ENCODE measurements around the genes GOLGA8O, PGBD4 and LPCAT4.

- PRO-cap, 6 experiments, result peak in 1 of 6 experiments; most common plus-strand start chr15:31301434 (in 1); most common minus-strand start chr15:31301271 (in 1)
- RAMPAGE, long total RNA, 2 experiments, result no peak in any of the 2 experiments
- RRBS, result no CpG with 5 or more reads among the region's 12 CpGs
These were observed 25.3 kb upstream of the KLF13 start for GRCh38 chr15:31301205-31301784.

DNA sequence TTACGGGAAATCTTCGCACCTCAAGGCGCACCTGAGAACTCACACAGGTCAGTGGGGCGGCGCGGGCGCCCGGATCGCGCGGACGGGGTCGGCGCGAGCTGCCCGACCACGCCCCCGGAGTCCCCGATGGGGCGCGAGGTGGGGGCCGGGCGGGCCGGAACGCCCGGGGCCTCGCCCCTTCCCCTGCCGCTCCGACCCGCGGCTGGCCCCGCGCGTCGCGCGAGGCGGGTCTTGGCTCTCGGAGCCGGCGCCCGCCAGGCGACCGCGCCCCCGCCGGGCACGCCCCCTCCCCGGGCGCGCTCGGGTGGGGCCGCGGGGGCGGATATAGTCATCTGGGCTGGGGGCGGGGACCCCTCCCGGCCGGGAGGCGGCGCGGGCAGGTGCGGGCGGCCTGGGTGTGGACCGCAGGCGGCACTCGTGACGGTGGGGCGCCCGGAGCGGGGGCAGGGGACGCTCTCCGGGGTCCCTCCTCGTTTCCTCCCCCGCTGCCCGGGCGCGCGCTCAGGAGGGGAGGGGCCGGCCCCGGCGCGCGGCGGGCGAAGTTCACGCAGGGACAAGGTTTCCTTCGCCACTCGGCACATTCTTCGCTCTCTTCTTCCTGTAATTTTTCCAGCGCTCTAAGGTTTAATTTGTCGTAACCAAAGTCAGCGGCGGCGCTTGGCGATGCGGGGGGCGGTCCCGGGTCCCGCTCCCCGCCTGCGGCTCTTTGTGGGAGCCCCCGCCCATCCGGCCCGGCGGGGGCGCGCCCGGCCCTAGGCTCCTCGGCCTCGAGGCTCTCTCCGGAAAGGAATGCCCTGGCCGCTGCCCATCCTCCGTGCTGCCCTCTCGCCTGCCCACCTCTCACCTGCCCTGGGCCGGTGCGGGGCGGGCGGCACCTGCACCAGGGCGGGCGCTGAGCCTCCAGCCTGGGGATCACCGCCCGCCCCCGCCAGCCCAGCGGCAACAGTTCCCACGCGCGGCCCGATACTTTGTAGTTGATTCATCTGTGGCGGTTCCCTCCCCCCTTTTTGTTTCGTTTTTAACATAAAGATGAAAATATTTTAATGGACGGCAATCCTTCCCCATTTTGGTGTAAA lies 1.4 kb downstream of the KLF13 start:
- PRO-cap, 6 experiments, result peak in 6 of 6 experiments; most common plus-strand start position 331 of the sequence (in 3); most common minus-strand start position 204 of the sequence (in 6)
- RAMPAGE, long total RNA, 2 experiments, result no peak in any of the 2 experiments
- RRBS, result 2% methylated on average over 56 of the region's 131 CpGs

DNA sequence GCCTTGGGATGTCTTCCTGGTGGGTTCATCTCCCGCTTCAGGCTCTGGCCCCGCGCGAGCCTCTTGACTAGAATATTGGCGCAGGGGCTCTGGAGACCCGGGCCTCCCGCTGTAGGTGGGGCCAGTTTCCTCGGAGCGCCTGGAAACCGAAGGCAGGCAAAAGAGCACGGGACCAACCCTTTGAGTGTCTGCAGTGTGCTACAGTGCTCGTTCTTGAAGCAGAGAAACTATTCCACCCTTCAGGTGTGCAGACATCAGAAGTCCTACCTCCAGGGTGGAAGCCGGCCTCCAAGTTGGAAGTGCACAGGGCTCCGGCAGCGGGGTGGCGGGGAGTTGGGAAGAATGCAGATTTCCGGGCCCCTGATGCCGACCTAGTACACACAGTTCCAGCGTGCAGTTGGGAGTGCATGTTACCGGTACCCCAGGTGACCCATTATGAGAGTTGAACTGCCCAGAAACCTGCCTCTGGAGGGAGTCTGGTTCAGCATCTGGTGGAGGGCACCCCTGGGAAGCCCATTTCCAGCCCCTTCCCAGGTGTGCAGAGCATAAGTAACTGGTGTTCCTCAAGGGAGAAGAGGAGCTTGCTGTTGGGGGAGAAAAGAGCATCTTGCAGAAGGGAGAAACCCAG lies 3.0 kb downstream of the KLF13 start:
- PRO-cap, 6 experiments, result no peak in any of the 6 experiments
- RAMPAGE, long total RNA, 2 experiments, result no peak in any of the 2 experiments
- RRBS, result 41% methylated on average over 9 of the region's 20 CpGs

DNA sequence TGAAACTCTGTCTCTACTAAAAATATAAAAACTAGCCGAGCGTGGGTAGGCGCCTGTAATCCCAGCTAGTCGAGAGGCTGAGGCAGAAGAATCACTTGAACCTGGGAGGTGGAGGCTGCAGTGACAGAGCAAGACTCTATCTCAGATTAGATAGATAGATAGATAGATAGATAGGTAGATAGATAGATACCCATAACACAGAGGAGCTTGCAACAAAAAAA lies 41.9 kb downstream of the KLF13 start:
- PRO-cap, 6 experiments, result no peak in any of the 6 experiments
- RAMPAGE, long total RNA, 2 experiments, result no peak in any of the 2 experiments
- RRBS, result no CpG with 5 or more reads among the region's 4 CpGs

DNA sequence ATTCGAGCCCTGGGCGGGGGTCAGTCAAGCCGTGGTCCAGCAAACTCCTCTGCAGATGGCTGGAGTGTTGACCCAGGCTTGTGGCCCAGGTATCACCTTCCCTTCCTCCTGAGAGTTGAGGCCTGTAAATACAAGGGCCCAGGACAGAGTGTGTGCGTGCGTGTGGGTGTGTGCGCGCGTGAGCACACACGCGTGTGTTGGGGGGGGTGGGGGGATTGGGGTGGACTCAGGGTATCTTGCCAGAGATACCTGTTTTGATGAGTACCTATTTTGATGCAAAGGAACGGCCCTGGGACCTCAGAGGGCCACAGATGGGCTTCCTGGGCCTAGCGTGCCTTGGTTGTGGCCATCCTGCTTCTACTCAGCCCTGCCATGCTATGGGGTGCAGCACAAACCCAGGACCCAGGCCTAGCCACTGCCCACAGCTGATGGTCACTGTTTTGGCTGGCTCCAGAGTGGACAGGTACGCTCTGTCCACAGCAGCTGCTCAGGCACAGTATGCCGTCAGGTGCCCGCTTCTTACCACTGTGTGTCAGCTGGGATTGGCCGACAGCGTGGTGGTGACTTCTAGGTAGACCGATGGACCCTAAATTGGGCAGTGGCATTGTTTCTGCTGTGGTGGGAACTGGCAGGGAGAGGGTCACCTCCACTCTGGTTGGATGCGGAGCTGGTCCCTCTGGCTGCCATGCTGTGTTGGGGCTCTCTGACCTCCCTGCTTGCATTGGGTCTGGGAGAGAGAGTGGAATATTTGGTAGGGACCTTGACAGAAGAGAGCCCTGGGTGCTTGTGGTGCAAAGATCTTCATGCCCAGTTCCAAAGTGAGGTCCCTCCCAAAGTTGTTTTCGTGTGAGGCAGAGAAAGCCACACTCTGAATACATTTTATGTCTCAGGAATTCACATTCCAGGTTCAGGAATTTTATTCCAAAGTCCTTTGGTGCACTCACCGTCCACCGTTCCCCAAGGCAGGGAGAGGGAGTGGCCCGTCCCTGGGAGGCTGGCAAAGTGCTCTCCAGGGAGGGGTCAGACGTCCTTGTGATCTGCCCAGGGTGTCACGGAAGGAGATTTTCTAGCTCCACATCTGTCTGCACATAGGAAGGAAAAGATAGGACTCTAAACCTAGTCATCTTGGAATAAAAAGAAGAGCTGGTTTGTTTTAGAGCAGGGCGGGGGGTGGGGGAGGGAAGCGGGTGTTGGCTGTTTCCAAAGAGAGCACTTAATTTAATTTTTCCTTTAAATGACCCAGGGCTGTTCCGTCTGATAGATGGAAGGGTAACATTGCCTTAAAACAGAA lies 47.5 kb downstream of the KLF13 start:
- PRO-cap, 6 experiments, result no peak in any of the 6 experiments
- RAMPAGE, long total RNA, 2 experiments, result no peak in any of the 2 experiments
- RRBS, result no CpG with 5 or more reads among the region's 28 CpGs

GRCh38 chr15:31392667-31393171 lies 66.1 kb downstream of the KLF13 start:
- PRO-cap, 6 experiments, result peak in 3 of 6 experiments; most common plus-strand start chr15:31392918 (in 1); most common minus-strand start chr15:31392995 (in 2)
- RAMPAGE, long total RNA, 2 experiments, result no peak in any of the 2 experiments
- RRBS, result 8% methylated on average over 4 of the region's 35 CpGs

- PRO-cap, 6 experiments, result no peak in any of the 6 experiments
- RAMPAGE, long total RNA, 2 experiments, result no peak in any of the 2 experiments
- RRBS, result 50% methylated on average over 4 of the region's 34 CpGs
These were observed 66.7 kb downstream of the KLF13 start for GRCh38 chr15:31393172-31393905.

DNA sequence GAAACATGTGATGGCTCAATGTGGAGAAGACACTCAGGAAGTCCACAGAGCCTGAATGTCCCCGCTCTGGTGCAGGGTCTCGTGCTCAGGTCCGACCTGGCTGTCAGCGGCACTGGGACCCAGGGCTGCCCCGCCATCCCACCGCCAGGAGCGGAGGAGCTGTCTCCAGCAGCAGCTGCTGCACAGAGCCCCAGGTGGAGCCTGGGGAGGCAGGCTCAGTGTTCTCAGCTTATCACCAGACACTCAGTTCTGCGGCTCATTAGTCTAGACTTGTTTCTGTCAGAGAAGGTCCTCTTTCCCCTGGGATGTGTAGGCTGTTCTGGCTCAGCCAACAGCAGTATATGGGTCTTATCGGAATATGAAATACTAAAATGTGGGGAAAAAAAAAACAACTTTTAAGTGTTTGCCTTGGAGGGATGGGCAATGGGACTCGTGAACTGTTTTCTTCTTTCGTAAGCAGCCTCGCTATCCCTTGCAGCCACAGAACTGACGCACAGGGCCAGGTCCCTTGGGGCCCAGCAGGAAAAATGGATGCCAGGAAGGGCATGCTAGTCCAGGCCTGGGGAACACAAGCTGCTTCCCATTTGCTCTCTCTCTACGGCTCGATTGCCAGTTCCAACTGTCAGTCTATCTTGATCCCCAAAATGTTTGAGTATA lies 76.0 kb downstream of the KLF13 start:
- PRO-cap, 6 experiments, result peak in 6 of 6 experiments; most common plus-strand start position 551 of the sequence (in 3); most common minus-strand start position 203 of the sequence (in 3)
- RAMPAGE, long total RNA, 2 experiments, result no peak in any of the 2 experiments
- RRBS, result no CpG with 5 or more reads among the region's 15 CpGs

DNA sequence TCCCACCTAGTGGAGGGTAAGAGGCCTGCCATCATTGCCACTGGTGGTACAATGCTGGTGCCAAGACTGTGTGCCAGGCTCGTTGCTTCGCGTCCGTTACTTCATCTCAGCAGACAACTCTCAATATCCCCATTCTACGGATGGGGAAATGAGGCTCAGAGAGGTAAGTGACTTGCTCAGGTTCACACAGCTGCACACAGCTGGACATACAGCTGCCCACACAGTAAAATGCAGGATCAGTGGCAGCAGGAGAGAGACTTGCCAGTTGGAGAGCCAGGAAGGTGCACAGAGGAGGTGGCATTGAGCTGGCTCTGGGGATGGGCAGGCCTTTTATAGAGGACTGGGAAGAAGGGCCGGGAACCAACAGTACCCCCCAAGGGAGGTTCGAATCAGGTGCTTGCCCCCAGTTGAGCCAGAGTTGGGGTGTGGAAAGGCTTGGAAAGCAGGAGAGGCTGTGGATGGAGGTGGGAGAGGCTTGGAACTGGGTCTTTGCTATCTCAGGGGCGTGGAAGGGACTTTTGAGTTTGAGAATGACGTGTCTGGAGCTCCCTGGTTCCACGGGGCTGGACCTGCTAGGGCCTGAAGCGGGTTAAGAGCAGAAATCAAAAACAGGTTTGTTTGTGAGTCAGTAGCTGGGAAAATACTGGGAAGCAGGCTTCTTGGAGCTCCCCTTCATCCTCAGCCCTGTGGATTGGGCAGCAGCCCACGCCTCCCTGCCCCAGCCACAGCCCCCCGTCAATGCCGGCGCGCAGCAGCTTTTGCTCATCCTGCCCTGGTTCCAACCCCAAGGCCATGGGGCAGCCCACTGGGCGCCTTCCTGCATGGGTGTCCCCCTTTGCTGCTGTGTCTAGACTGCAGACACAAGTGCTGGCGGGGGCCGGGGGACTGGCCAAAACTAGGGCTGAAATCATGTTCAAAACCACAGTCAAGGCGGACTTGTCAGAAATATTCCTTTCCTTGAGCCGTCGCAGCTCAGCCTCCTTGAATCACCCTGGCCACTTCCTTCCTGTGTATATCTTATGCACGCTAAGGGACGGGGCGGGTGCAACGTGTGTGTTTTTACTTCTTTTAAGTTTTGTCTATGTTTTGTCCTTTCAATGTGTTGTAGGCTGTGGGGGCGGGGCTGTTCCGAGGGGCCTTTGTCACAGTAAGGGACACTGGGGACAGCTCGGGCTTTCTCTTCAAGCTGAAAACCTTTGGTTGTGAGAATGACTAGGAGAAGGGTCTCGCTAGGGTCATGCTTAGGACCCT lies 107.9 kb downstream of the KLF13 start:
- PRO-cap, 6 experiments, result no peak in any of the 6 experiments
- RAMPAGE, long total RNA, 2 experiments, result no peak in any of the 2 experiments
- RRBS, result no CpG with 5 or more reads among the region's 30 CpGs

GRCh38 chr15:31482847-31484033 lies 156.6 kb downstream of the KLF13 start:
- PRO-cap, 6 experiments, result no peak in any of the 6 experiments
- RAMPAGE, long total RNA, 2 experiments, result no peak in any of the 2 experiments
- RRBS, result 2% methylated on average over 85 of the region's 166 CpGs

- PRO-cap, 6 experiments, result no peak in any of the 6 experiments
- RAMPAGE, long total RNA, 2 experiments, result no peak in any of the 2 experiments
- RRBS, result no CpG with 5 or more reads among the region's 9 CpGs
These were observed at the start of gene GOLGA8O for GRCh38 chr15:32455366-32456064. Gene GOLGA8O (minus strand): TSS chr15:32455634.

DNA sequence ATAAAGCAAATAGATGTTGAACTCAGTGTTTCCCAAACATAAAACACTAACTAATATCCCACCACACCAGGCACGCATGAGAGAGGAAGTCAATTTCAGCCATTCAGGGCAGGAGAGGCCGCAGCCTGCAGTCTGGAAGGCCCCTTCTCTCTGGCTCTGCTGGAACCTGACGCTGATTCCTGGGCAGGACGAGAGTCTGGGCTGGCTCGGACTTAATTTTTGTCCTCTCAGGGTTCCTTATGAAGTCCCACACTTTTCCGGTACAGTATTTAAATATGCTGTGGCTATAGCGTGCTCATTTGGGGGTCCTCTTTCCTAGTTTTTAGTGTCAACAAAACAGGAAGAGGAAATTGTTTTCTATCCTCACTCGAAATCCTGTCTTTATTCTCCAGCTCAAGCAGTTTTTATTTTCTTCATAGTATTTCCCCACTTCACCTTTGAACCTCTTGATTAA lies 240.8 kb upstream of the CHRM5 start:
- PRO-cap, 6 experiments, result peak in 1 of 6 experiments; most common minus-strand start position 213 of the sequence (in 1)
- RAMPAGE, long total RNA, 2 experiments, result no peak in any of the 2 experiments
- RRBS, result no CpG with 5 or more reads among the region's 8 CpGs

DNA sequence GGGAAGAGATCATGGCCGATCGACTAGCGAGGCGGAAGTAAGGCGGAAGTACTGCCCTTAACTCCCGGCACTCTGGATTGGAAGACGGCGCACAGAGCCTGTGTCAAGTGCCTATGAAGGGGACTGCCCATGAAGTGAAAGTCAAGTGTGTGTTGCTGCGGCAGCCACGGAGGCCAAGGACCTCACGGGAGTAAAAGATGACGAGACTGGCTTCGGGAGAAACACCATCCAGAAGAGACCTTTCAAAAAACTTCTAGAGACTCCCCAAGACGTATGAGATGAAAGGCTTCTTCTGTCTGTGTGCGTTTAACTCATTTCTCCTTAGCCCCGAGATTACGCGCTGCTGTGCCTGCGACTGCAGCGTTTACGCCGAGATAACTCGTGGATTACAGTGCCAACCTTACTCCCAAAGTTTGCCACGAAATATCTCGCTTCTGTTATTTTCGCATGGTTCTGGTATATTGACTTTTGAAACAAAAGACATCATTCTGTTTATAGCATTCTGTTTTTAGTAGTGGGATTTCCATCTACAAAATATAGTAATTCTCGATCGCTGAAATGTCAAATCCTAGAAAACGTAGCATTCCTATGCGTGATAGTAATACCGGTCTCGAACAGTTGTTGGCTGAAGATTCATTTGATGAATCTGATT lies at the start of gene PGBD4:
Gene PGBD4, plus strand, starts transcription at position 110 of the 652 bp plus-strand sequence.
- PRO-cap, 6 experiments, result peak in 6 of 6 experiments; most common plus-strand start position 144 of the sequence (in 6)
- RAMPAGE, long total RNA, 2 experiments, result no peak in any of the 2 experiments
- RRBS, result no CpG with 5 or more reads among the region's 32 CpGs

DNA sequence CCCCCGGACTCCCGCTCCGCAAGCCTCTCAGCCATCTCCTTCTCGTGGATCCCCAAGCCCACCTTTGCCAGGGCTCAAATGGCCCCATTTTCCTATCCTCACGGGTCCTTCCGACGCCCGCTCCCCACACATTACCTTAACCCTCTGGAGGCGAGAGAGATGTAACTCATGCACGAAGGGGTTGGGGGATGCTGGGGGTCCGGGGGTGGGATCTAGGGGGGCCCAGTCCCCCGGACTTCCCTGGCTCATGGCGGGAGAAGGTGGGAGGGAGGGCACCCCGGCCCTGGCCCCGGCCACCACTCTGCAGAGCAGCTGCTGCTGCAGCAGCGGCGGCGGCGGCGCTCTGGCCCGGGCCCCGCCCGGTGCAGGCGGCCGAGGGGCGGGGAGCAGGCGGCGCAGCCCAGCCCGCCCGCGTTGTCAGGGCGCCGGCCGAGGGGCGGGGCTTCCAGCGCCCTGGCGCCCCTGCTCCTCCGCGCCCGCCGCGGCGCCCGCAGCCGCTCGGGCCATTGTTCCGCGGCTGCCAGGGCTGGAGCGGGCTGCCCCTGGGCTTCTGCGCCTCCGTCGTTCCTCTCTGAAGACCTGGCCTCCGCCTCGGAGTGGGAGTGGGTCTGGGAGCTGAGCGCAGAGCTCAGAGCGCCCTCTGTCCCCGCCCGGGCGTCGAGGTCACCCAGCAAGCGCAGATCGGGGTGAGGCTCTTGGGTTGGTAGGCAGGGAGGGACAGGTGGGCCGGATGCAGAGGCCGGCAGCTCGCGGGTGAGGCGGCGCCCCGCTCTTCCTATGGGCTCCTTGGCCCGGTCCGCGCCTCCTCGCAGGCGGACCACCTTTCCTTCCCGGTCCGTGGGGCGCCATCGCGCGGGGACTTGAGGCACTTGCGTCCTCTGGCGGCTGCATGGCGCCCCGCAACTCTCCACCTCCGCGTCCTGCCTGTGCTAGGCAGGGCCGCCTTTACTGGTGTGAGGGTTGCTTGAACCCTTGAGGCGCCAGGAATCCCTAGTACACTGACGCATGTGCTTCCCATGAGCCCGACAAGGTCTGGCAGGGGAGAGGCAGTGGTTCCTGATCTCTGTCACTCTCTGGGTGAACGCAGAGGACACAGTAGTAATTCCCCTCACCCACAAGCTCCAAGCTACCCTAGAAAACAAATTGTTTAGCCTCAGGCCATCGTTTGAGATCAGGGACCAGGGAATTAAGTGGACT lies at the start of gene LPCAT4:
Gene LPCAT4, minus strand, starts transcription at position 345 of the 1,197 bp plus-strand sequence.
- PRO-cap, 6 experiments, result peak in 6 of 6 experiments; most common plus-strand start position 724 of the sequence (in 4); most common minus-strand start position 862 of the sequence (in 6)
- RAMPAGE, long total RNA, 2 experiments, result start-site peak on the minus strand in 1 of 2 experiments, centred at positions 167 to 322 of the sequence, 8 reads per replicate
- RRBS, result 2% methylated on average over 39 of the region's 92 CpGs

DNA sequence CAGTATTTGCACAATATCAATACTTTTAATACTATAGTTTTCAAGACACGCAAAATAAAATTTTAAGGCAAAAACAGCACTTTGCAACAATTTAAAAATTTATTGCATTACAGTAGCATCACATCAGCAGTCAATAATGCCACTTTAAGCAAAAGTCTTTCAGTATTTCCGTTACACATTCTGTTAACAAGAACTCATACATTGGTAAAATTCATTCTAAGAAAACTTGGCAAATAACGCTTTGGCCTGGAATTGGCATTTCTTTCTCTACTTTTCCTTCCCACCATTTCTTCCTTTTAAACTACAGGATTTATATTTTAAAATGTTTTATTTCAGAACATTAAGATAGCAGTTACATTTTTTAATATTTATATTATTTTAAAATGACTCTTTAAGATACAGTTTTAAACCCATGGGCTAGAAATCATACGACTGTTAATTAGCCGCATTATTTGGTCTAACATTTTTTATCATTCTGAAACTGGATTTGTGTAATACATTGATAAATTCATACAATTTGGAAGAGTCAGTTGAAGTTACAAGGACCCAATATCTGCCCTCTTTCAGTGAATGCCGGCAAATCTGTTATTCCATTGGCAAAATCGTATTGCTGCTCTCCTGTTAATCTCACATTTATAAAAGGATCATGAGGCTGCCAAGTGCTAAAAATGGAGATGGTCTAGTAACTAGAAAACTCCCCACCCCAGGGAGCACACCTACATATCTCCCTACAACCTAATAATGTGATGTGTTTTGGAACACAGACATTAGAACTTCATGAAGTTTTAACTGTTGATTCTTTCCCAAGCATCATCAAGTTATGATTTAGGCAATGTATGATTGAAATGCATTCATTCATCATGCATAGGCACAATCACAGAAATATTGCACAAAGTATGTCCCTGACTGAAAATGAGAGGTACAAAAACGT lies 12.3 kb upstream of the LPCAT4 start:
- PRO-cap, 6 experiments, result no peak in any of the 6 experiments
- RAMPAGE, long total RNA, 2 experiments, result no peak in any of the 2 experiments
- RRBS, result no CpG with 5 or more reads among the region's 8 CpGs

GRCh38 chr15:34436571-34437605 lies 720 bp downstream of the GOLGA8A start:
- PRO-cap, 6 experiments, result peak in 1 of 6 experiments; most common plus-strand start chr15:34437172 (in 1)
- RAMPAGE, long total RNA, 2 experiments, result no peak in any of the 2 experiments
- RRBS, result 3% methylated on average over 45 of the region's 143 CpGs

DNA sequence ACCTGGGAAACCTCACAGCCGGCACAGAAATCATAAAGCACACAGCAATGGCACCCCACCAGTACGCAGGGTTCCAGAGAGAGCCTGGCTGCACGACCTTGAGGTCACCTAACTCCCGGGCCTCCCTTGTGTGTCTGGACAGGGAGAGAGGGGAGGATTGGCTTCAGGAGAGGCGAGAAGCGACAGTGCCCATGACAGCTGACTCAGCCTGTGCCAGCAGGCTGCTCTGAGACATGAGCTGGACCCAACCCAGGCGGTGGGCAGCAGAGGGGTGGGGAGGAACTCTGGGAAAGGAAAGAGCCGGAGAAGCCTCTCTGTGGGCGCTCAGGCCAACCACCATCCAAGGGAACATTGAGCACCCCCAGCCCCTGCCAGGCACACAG lies 3.0 kb downstream of the GOLGA8B start:
- PRO-cap, 6 experiments, result peak in 3 of 6 experiments; most common plus-strand start position 266 of the sequence (in 2); most common minus-strand start position 97 of the sequence (in 1)
- RAMPAGE, long total RNA, 2 experiments, result no peak in any of the 2 experiments
- RRBS, result no CpG with 5 or more reads among the region's 9 CpGs

DNA sequence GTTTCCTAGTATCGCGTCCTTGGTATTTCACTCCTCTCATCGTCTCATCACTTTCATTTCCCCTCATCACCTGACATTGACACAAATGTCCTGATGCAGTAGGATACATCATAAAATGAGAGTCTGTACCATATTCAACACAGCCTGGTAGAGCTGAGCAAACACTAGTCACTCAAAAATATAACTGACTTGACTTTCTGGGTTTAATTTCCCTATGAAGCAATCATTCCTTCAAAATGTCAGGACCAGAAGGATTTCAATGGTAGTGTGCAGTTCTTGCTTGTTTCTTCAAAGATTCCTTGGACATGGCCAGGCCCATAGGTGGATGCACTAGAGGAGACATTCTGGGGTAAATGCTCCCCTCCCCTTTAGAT lies 59.7 kb upstream of the ACTC1 start:
- PRO-cap, 6 experiments, result no peak in any of the 6 experiments
- RAMPAGE, long total RNA, 2 experiments, result no peak in any of the 2 experiments
- RRBS, result no CpG with 5 or more reads among the region's 3 CpGs

GRCh38 chr15:34986805-34987044 lies 1.4 kb downstream of the ZNF770 start:
- PRO-cap, 6 experiments, result no peak in any of the 6 experiments
- RAMPAGE, long total RNA, 2 experiments, result no peak in any of the 2 experiments
- RRBS, result no CpG with 5 or more reads among the region's 3 CpGs

DNA sequence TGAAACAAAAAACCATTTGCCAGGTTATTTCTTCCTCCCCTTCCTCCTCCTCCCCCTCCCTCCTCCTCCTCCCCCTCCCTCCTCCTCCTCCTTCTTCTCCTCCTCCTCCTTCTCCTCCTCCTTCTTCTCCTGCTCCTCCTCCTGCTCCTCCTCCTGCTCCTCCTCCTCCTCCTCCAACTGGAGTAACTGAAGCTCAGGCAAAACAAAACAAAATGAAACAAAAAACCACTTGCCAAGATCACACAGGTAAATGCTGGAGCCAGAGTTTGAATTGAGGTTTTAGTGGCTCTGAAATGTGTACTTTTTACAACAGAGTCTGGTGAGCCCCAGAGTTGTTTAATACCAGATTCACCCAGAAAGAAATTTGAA lies 31.3 kb upstream of the ZNF770 start:
- PRO-cap, 6 experiments, result no peak in any of the 6 experiments
- RAMPAGE, long total RNA, 2 experiments, result no peak in any of the 2 experiments